Thoracic aorta endothelial cell (primary cell): Measurements from ENCODE around the gene FAM200B.

GRCh38 chr4:13611314-13611925 lies 16.1 kb downstream of the BOD1L1 start:
- CAGE, long polyA plus RNA = no peak

GRCh38 chr4:13619743-13620187 lies 7.8 kb downstream of the BOD1L1 start:
- CAGE, long polyA plus RNA = no peak

- CAGE, long polyA plus RNA = no peak
These were observed 279.9 kb upstream of the BOD1L1 start for GRCh38 chr4:13907332-13907869.

DNA sequence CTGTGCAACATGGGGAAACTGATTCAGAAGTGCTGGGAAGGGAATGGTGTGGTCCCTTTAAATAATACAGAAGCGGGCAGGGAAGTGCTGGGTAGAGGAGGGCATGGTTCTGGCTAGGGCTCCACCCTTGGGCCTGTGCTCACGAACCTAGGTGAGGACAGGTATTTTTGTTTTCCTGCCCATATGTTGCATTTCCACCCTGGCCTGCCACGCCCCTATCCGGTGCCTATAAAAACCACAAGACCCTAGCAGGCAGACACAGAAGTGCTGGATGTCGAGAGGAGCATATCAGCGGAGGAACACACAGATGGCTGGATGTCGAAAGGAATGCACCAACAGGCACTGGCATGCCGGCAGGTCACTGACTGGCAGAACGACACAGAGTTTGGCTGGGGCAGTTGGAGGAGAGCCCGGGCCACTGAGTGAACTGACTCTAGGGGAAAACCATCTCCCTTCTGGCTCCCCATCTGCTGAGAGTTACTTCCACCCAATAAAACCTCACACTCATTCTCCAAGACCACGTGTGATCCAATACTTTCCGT lies 316.6 kb upstream of the BOD1L1 start:
- CAGE, long polyA plus RNA = no peak

- CAGE, long polyA plus RNA = no peak
These were observed 1.0 kb upstream of the CPEB2 start for GRCh38 chr4:15001021-15001900.

GRCh38 chr4:15028233-15028905 lies 26.1 kb downstream of the CPEB2 start:
- CAGE, long polyA plus RNA = no peak

GRCh38 chr4:15146054-15146412 lies 143.8 kb downstream of the CPEB2 start:
- CAGE, long polyA plus RNA = no peak

DNA sequence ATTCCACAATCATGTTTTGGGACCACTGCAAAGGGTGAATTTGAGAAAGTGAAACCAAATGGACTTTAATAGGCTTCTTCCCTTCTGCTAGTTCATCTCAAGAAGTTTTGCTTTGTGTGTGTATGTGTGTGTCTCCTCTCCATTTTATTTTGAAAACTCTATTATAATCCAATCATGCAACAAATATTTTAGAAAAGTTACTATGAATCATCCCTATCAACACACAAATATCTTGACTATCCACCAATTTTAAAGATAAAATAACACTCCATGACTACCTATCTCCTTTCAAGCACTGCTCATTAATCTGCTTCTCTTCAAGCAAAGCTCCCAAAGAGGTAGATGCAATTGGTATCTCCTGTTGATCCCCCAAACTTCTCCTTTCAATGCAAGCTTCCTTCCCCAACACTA lies 203.2 kb downstream of the CPEB2 start:
- CAGE, long polyA plus RNA = no peak

DNA sequence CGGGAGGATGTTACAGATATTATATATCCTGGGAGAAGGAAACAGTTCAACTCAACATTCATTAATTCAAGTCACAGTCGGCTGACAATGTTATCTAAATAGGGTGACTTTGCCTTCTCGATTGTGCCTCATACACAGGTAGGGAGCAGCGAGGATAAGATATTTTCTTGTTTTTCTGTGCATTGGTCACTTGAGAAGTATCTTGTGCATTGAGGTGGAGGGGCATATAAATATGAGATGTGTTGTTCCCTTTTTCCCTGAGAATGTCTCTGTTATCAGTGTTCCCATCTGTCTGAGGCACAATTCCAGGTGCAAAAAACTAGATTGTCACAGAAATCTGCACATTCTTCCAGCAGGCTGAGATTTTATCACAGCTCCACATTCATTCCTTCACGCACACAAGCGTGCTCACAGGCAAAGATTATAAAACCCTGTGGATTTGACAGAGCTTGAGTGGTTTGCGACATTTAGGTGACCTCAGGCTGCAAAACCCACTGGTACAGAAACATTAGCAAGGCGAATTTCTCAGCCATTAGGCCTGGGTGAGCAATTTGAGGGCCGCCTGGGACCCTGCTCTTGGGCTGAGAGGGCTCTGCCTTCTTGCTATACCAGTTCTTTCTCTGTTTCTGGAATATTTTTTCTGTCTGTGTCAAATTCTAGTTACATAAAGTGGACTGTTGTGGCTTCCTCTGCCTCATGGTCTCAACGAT lies 86.9 kb upstream of the C1QTNF7 start:
- CAGE, long polyA plus RNA = no peak

GRCh38 chr4:15385977-15386455 lies 41.8 kb upstream of the C1QTNF7 start:
- CAGE, long polyA plus RNA = no peak

- CAGE, long polyA plus RNA = no peak
These were observed 61.6 kb downstream of the CC2D2A start for GRCh38 chr4:15531036-15531871.

GRCh38 chr4:15653313-15653898 lies 1.8 kb downstream of the FBXL5 start:
- CAGE, long polyA plus RNA = no peak

DNA sequence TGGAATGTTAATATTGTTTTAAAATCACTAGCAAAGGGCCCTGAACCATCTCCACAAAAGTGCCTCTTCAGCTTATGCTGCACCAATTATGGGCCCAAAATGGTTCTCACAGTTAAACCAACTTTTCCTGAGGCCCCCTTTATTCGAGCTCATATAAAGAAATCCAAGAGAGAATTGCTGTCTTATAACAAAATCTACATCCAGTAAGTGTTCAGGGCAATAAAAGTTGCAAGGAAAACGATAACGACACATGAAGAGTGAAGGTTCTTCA lies 885 bp downstream of the FBXL5 start:
- CAGE, long polyA plus RNA = no peak

DNA sequence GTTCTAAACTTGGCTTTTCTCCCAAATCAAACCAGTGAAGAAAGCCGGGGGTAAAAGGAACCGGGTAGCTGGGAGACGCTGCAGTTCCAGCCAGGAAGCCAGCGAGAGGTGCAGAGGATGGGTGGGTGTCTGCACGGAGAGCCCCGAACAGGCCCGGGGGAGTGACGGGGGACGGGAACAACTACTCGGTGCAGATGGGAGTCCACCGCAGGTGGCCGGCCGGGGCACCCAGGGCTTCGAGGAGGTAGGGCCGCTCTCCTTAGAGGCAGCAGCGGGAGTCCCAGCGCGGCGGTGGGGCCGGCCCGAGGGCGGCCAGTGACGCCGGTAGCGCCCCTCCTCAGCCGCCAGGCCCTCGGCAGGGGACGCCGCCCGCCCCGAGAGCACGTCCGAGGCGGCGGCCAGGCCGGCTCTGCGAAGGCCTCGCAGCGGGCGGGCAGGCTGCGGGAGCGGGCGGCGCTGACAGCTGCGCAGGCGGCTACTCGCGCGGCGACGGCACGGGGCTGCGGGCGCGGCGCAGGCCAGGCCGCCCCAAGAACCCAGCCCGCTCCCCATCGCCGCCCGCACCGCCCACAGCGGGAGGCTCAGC lies 456 bp downstream of the FBXL5 start:
- CAGE, long polyA plus RNA = no peak

GRCh38 chr4:15680968-15681912 lies at the start of gene FAM200B:
TSS of gene FAM200B (plus strand) at chr4:15681827.
- CAGE, long polyA plus RNA = no peak

- CAGE, long polyA plus RNA = no peak
These were observed 11.9 kb downstream of the BST1 start for GRCh38 chr4:15714768-15715097.

DNA sequence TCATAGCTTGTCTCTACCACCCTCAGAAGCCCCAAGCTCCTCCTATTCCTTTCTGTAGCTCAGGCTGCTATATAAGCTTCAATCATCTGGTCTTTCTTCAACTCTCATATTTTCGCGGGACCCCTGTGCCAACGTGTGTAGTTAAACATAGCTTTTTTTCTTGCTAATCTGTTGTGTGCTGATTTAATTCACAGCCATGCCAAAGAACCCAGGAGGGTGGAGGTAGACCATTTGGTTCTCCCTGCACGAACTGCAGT lies 21.1 kb upstream of the CD38 start:
- CAGE, long polyA plus RNA = no peak

- CAGE, long polyA plus RNA = no peak
These were observed 49.6 kb downstream of the PROM1 start for GRCh38 chr4:16033903-16034979.

GRCh38 chr4:16113989-16114327 lies 30.1 kb upstream of the PROM1 start:
- CAGE, long polyA plus RNA = no peak

DNA sequence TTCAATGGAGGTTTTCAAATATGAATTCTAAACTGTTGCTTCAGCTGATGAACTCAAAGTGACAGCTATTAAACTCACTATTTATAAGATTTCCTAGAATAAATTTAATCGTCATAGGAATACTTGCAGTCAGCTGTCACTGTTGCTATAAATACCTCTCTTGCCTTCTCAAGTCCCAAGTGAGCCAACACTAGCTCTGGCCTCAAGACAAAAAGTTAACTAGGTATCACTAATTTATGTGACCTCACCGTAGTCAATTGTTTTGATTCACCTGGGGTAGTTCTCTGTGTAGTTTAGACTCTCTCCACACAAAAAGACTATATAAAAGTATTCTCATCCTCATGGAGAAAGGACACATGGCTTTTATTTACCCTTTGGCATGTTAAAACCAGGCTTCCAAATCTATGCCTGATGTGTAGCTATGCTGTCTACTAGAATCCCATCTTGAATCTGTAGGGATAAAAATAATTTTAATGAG lies 34.4 kb upstream of the PROM1 start:
- CAGE, long polyA plus RNA = no peak